Subcutaneous preadipocyte (primary cell): ENCODE results near the genes OR13J1 and GNE.

GRCh38 chr9:35078975-35079402 lies 753 bp downstream of the FANCG start:
- CAGE, long polyA plus RNA = no peak

GRCh38 chr9:35110368-35110852 lies 5.3 kb downstream of the ATOSB start:
- CAGE, long polyA plus RNA = no peak

GRCh38 chr9:35113733-35114774 lies 1.6 kb downstream of the ATOSB start:
- CAGE, long polyA plus RNA = no peak

GRCh38 chr9:35152969-35153288 lies 8.9 kb upstream of the UNC13B start:
- CAGE, long polyA plus RNA = no peak

DNA sequence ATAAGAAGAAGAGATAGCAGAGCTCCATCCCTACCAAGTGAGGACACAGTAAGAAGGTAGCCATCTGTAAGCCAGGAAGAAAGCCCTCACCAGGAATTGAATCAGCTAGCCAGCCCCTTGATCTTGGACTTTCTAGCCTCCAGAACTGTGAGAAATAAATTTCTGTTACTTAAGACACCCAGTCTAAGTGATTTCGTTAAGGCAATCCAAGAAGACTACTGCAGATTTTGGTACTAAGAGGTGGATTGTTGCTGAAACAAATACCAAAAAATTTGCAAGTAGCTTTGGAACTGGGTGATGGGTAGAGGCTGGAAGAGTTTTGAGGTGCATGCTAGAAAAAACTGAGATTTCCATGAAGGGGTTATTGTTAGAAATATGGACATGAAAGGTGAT lies 102.0 kb downstream of the UNC13B start:
- CAGE, long polyA plus RNA = no peak

GRCh38 chr9:35490863-35491127 lies 884 bp downstream of the RUSC2 start:
- CAGE, long polyA plus RNA = no peak

GRCh38 chr9:35521603-35522072 lies 31.7 kb downstream of the RUSC2 start:
- CAGE, long polyA plus RNA = no peak

DNA sequence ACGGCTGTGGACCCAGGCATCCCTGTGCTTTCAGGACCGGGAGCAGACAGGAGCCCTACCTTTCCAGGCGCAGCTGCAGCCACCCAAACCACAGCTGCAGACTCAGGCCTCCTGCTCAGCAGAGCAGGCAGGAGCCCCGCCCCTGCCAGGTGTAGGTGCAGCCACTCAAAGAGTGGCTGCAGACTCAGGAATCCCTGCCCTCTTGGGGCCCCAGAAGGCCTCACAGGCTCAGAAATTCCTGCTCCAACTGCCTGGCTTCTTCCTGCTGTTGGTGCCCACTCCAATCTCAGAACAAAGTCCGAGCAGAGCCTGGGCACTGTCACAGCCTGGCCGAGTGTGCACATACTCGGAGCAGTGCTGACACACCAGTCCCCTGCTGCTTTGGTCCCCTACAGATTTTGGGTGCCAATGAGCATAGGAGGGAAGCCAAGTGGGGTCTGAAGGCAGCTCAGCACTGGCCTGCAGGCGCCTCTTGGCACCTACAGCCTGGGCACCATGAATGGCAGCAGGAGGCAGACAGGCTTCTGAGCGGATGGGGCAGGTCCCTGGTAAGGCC lies 6.1 kb upstream of the TESK1 start:
- CAGE, long polyA plus RNA = no peak

- CAGE, long polyA plus RNA = no peak
Measured at GRCh38 chr9:35604104-35604990, 715 bp upstream of the TESK1 start.

- CAGE, long polyA plus RNA = no peak
Measured at GRCh38 chr9:35660433-35661688, 2.8 kb downstream of the CCDC107 start.

- CAGE, long polyA plus RNA = no peak
Measured at GRCh38 chr9:35669194-35669795, 4.3 kb upstream of the ARHGEF39 start.

DNA sequence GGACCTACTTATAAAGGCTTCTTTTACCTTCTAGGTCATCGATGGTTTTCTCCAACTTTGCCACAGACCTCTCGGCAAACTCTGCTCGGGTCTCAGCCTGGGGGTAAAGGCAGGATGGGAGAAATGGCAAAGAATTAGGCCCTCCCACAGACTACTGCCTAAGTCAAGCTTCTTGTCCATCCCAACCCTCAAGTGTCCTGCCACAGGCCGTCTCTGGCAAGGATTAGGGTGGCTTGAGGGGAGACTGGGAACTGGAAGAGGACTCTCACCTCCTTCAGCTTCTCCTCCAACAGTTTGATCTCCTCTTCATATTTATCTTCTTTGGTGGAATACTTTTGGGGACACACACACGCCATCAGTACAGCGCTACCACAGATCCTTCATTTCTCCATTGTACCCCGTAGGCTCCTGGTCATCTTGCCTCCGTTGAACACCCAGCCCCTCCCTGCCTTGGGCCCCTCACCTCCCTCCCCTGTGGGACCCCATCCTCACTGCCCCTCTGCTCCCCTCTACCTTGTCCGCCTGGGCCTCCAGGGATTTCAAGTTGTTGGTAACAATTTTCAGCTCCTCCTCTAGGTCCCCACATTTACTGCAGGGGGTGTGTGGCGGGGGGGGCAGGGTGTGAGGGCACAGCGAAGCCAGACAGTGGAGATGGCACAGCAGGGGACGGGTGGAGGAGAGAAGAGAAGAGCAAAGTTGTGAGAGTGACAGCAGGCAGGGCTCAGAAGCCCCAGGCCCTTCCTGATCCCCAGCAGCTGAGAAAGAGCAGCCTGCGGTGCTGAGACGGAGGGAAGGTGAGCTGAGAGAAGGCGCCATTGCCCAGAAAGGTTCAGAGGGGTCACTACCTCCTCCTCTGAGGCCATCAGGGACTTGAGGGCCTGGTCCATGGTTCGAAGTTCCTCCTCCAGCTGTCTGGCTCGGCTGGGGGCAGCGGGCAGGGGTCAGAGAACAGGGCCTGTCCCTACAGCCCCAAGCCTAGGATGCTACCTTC lies 5.2 kb downstream of the TPM2 start:
- CAGE, long polyA plus RNA = no peak

GRCh38 chr9:35725140-35725379 lies 6.9 kb downstream of the TLN1 start:
- CAGE, long polyA plus RNA = no peak

DNA sequence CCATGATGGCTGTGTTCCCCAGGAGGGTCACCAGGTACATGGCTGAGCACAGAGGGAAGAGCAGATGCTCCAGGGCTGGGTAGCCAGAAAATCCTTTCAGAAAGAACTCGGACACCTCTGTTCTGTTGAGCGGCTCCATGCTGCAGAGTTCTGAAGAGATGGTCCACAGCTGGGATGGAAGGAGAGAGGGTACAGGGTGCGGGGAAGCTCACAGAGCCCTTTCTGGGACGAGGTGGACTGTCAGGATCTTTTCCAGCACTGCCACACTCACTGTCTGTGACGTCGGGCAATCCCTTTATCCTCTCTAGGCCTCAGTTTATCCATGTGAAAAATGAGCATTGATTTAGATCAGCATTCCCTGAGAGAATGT lies at the start of gene OR13J1:
OR13J1 (minus strand) TSS at position 139 of the 370 bp plus-strand sequence.
- CAGE, long polyA plus RNA = no peak

DNA sequence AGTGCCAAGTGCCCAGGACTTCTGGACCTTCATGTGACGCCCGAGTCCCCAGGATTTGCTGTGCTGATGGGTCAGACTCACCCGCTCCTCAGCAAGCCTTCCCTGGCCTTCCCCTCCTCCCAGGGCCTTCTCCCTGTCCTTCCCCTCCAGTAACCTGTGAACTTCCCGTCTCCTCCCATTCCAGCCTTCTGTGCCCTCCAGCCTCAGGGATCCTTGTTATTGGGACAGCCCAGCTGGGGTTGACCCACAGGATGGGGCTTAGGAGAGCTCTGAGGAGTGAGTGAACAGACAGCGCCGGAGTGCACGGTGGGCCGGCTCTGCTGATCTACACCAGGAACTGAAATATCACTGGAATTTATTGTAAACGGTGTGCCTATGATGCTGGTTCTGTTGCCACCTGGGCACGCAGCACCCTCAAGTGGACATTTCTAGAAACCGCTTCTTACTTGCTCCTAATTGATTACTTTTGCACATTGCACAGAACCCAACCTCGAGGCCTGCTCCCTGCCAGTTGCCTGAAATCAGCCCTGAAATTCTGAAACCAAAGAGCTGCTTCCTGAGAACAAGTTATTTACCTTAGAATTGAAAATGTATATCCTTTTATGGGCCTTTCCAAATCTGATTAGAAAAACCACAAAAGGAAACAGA lies 1.5 kb downstream of the SPAAR start:
- CAGE, long polyA plus RNA = no peak

- CAGE, long polyA plus RNA = no peak
Measured at GRCh38 chr9:36160132-36160877, 8.9 kb upstream of the CCIN start.

DNA sequence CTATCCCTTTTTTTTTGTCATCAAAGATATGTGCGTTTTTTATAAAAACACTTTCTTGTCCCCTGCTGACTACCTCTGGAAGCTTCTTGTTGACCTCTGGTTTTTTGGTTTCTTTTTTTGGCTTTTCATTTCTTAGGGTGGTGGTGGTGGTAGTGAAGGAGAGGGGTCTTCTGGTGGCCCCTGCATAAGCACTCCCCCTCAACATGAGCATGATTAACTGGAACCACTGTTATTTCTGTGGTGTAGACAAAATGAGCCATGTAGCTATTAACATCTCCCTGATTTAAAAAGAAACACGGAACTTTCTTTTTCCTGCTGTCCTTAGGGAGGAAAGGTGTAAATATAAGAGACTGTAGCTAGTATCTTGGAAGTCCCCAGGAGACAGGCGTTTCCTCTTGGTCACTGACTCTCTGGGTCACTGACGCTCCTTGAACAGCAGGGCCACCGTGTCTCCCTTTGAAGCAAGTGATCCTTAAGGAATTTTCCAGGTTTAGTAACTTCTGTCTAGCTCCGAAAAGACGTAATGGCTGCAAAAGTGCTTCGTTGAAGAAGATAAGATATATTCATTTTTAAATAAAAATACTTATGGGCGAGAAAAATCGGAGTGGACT lies 881 bp upstream of the CLTA start:
- CAGE, long polyA plus RNA = no peak

GRCh38 chr9:36258273-36259315 lies at the start of gene GNE:
Gene GNE, minus strand, starts transcription at chr9:36258448.
- CAGE, long polyA plus RNA = no peak

DNA sequence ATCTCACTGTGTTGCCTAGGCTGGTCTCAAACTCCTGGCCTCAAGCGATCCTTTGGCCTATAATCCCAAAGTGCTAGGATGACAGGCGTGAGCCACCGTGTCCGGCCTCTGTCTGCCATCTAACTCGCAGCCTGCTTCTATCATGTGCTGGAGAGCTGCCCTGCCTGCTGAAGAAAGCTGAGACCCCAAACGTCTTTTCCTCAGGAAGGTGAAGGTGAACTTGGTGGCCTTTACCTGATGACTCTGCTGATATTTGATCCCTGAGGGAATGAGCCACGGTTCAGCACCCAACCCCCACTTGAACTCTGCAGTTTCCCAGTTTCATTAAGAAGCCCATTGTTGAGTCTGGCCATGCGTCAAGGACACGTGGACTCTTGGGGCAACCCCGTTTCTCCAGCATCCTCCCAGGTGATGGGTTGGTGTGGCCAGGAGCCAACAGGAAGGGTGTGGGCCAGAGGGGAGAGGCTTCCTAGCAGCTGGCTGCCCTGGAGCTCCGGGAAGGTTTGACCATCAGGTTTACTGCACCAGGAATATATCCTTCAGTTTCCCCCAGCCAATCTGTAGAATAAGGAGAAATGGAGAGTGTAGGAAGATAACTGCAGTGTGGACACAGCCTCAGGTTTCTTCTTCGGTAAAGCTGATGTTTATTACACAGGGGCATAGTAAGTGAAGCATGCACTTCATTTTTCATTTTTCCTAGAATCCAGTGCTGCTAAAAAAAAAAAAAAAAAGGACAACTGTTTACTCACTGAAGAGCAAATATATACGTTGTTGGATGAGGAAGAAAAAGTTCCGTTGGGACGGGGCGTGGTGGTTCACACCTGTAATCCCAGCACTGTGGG lies 59.6 kb upstream of the GNE start:
- CAGE, long polyA plus RNA = no peak

DNA sequence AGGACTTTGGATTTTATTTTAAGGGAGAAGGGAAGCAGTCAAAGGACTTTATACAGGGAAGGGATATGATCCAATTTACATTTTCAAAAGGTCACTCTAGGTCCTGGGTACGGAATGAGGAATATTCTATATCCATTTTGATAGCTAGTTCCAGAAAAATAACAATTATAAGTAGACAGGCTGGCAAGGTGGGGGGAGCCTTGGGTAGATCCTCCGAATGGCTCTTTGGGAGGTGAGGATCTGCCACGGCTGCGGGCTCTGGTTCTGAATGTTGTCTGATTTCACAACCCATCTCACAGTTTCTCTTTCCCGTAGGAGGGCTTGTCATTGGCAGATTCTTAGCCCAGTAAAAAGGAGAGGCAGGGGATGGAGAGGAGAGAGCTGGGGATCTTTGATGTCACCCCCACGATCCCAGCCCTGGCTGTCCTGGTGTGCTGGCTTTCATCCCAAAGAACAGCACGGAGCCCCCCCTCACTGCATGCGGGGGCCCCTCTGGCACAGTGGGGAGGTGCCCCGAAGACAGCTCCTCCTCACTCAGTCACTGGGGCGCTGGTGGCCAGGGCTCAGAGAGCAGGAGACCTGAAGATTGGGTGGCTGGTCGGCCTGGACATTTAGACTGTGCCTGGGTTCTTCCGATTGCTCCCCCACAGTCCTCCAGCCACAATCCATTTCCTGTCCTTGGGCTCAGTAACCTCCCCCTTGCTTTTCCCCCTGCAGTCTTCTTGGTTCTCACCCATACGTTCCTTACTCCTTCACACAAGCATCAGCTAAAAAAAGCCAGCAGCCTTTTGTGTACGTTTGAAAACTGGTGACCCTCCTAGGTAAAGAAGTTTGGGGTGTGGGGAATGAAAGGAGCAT lies 207.4 kb downstream of the MELK start:
- CAGE, long polyA plus RNA = no peak